SUDHL5 (cell line): Measurements from ENCODE around the gene MXRA7.

DNA sequence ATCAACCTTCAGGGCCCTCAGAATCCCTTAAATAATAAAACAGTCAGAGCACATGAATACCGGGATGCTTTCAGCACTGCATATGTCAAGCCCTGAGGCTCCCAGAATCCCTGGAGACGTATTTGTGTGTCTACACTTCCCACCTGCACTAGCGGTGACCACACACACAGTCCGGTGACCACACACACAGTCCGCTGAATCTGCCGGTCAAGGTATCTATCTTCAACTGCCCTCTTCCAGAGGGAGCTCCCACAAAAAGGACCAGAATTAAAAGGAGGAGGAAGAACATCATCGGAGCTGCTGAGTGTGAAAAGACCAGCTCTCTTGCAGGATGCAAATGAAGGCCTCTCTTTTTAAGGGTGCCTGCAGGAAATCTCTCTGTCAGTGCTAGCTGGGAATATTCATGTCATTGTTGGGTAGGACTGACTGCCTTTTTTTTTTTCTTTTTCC is 8.1 kb downstream of the UBE2O start:
- PRO-cap = no peak

DNA sequence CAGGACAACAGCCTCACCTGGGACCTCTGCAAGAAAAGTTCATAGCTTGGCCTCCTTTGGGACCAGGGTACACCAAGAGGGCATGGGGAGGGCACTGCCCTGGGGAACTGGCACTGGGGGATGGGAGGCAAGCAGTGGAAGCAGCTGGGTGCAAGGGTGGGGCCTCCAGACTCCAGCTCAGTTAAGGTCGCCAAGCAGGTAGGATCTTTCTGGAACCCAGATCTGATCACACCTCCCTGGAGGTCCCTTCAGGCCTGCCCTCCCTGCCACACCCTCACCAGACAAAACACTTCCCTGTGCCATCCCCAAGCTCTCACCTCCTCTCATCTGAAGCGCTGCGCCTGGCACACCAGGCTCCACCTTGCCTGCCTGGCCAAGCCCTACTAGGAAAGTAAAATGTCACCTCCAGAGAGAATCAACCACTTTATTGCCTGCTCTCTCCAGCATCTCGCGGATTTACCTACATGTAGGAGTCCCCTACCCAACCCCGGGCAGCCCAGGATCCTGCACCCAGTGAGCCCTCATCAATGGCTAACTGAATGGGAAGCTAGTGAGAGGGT is 10.7 kb downstream of the RHBDF2 start:
- PRO-cap = no peak

DNA sequence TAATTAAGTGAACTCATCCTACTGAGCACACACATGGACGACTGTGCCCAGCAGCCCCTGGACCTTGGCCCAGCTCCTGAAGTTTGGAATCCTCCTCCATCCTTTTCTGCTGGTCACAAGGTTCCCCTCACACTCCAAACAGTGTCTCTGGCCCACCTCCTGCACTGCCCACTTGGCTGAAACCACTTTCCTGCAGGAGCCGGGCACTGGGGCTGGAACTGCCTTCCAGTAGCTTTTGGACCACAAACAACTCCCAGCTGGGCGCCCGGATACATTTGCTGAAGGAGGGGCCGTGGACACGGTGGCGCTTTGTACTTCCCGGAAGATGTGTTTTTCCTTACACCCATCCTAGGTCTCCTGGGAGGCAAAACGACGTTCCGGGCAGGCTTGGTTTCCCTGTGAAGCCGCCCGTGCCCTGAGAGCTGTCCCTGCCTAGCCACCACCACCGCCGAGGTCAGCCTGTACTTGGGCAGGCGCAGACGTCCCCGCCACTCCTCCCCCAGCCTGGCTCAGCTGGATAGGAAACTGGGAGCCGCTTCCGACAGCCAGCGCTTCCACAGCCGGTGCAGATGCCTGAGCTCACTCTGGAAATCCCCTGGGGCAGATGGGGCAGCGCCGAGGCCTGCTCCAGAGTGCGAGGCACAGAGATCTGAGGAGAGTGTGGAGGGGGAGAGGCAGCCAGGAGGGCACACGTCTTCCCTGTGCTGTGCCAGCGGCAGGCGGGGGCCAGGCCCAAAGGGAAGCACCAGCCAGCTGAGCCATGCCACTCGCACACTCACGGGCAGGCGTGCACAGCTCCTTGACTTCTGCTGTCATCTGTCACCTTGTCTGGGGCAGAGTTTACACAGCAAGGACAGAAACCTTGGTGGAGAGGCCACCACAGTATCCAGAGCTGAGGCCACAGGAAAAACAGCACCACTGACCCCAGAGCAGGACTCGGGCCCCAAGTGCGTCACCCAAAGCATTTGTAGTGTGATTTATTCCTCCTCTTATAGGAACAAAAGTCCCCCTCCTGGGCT is 3.2 kb downstream of the RHBDF2 start:
- PRO-cap = no peak

- PRO-cap = no peak
Observed at GRCh38 chr17:76543625-76544395, 4.0 kb downstream of the PRCD start.

DNA sequence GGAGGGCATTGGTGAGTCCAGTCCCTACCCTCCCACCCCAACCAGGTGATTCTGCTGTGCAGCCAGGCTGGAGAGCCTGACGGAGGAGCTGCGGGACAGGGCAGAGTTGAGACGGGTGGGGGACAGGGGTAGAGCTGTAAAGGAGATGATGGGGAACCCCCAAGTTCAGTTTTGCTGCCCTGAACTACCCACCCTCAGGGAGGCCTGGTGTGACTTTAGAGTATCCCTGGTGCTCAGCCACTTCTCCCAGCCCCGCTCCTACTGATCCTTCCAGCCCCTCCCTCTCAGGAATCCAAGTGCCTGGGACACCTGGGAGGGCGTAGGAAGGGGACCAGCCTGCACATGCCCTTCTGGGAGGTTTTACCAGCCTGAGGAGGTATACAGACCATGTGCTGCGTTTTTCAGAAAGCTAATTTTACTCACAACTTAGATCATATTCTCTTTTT is 4.2 kb downstream of the ST6GALNAC2 start:
- PRO-cap = no peak

DNA sequence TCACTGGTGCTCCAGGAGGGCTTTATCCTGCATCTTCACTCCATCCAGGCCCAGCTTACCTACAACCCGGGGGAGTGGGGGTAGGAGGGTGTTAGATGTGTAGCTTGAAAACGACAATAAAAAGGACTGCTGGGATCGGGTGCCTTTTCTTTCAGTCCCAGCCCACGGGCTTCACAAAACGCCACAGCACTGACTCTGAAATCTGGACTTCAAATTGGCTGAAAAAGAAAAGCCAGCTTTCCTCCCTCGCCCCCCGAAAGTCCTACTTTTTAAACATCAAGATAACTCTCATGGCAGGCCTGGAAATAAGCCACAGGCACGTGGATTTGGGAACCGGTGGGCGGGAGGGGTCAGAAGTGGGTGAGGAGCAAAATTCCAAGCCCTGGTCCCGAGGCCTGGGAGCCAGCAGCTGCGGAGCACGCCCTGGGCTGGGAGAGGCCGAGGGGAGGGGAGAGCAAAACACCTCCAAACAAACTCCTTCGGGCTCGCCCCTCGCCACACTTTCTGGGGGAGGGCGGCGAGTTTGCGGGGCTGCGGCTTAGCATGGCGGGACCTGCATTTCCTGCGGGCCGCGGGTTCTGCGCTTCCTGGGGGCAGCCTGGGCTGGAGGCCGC is 754 bp downstream of the MXRA7 start:
- PRO-cap = no peak

DNA sequence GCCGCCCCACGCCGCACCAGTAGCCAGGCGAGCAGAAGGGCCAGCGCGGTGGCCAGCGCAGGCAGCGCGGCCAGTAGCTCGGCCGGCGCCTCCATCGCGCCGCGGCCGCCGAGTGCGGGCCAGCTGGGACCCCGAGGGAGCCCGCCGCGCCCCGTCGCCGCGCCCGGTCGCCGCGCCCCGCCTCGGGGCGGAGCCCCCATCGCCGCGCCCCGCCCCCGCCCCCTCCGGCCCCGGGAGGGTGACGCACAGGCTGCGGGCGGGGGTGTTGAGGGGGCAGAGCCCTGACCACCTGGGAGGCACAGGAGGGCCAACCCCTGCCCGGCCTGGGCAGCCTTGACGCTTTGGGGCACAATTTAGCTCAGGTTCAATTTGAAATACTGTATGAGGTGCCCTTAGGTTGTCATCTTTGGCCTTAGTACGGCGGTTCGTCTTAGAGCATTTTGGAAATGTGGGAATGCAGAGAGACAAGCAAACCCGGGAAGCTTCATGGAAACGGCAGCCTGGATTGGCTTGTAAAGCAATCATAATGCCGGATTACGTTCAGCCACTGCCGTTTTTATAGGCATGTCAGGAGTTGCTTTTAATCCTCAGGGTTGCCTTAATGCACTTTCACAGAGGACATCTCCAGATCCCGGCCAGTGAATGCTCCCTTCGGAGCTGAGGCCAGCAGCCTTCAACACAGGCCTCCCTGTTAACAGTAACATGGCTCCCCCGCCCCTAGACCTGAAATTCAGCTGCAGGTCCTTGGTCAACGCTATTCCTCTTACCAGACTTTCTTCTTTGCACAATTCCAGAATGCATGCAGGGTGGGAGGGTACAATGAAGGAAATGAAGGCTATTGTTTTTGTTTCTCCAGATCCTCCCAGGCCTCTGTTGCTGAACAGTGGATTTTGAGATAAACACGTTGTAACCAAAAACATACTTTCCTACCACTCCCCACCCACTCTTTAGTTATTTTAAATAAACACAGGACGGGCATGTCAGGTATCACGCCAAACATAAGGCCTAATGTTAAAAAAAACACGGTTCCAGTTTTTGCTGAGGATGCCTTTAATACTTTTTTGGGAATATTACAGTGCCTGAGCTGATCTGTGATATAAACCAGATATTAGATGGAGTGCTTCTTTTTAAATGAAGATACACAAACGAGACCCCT is at the start of gene MXRA7:
Gene MXRA7 (minus strand): TSS at position 114 of the 1,156 bp plus-strand sequence.
- PRO-cap = no peak

DNA sequence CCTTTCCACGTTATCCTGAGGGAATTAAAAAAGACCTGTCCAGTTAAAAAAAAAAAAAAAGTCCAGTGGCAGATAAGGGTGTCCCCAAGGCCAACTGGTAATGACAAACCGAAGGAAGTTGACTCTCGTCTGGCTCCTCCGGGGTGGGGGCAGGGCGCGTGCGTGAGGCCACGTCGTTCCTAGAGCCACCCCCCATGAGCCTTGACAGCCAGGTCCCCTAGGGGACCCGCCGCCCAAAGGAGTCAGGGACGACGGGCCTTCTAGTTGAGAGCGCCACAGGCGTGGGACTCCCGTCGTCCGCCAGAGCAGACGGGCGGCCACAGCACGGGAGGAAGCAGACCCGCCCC is 592 bp downstream of the JMJD6 start:
- PRO-cap = bidirectional peak, plus-strand start at position 245 of the sequence, minus-strand start at position 102 of the sequence

DNA sequence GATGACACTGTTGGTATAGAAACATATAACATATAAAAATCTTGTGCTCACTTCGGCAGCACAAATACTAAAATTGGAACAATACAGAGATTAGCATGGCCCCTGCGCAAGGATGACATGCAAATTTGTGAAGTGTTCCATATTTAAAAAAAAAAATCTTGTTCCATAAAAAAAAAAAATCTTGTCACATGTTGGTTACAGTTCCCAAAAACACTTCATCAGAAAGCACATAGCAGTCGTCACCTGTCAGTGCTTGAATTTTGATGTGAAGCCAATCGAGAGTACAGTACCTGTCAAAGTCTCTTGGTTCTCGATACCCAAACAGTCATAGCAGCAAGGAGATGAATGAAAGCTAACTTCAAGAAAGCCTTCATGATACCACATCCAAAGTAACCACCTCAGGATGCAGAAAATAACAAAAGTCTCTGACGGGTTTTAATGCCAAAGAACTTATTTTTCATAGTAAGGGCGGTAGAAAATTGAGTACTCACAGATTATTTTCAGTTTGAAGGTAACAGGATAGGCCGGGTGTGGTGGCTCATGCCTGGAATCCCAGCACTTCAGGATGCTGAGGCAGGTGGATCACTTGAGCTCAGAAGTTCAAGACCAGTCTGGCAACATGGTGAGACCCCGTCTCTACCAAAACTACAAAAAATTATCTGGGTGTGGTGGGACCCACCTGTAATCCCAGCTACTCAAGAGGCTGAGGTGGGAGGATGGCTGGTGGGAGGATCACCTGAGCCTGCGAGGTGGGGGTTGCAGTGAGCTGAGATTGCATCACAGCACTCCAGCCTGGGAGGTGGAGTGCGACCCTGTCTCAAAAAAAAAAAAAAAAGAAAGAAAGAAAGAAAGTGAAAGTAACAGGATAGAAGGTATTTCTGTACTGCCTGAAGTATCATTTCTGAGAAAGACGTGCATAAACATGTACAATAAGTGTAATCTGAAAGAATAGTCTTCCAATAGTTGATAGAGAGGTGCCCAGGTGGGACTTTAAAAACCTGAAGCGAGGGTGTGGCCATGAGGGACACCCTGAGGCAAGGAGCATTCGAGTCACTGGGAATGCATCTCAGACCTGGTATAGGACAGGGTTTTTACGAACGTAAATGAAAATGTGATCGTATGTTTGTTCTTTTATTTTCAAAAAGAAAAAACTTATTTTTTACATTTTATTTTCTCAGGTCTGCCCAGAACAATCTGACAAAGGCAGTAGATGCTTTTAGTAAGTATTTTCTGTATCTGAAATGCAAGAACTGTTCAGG is 15.4 kb downstream of the MFSD11 start:
- PRO-cap = no peak

GRCh38 chr17:76844606-76845480 is 23.4 kb upstream of the MGAT5B start:
- PRO-cap = no peak

GRCh38 chr17:76885382-76885854 is 17.2 kb downstream of the MGAT5B start:
- PRO-cap = no peak

DNA sequence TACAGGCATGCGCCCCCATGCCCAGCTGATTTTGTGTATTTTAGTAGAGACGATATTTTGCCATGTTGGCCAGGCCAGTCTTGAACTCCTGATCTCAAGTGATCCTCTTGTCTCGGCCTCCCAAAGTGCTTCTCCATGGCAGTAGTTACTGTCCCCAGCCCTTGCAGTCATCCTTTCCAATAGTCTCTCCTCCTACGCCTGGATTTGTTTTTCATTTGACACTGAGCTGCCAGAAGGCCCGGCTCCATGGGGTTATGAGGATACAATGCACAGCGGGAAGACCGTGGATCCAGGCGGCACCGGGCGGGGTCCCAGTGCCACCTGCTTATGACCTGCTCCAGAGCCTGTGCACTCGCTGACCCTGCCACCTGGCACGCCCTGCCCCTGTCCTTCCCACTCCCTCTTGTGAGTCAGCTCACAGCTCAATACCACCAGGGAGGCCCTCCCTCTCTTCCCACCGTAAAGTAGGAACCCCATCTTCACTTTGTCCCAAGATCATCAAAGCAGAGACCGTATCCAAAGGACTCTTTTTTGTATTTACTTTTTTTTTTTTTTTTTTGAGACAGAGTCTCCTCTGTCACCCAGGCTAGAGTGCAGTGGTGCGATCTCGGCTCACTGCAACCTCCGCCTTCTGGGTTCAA is 37.1 kb upstream of the SEC14L1 start:
- PRO-cap = no peak

- PRO-cap = no peak
Observed at GRCh38 chr17:77116196-77116768, 24.5 kb upstream of the SEC14L1 start.

GRCh38 chr17:77126460-77126982 is 14.2 kb upstream of the SEC14L1 start:
- PRO-cap = no peak

GRCh38 chr17:77208299-77208924 is 67.6 kb downstream of the SEC14L1 start:
- PRO-cap = no peak

- PRO-cap = no peak
Observed at GRCh38 chr17:77223690-77224219, 57.5 kb upstream of the SEPTIN9 start.

DNA sequence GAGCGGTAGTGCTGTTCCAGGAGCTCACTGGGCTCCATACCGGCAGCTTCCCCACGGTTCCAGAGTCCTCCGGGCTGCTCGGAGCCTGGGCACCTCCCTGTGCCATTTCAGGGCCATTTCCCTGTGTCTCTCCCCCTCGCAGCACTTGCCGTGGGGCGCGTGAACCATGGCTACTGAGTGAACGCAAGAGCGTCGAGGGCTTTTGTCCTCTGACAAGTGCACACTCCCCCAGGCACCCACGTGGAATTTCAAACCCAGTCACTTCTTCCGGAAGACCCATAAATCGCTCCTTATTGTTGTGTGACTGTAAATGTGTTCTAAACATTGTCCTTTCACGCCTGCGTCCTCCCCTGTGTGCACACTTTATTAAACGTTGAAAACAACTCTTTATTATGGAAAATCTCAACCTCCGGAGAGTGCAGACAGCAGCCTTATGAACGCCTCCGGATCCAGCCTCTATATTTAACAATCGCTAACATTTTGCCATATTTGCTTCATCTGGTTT is 38.8 kb upstream of the SEPTIN9 start:
- PRO-cap = no peak

DNA sequence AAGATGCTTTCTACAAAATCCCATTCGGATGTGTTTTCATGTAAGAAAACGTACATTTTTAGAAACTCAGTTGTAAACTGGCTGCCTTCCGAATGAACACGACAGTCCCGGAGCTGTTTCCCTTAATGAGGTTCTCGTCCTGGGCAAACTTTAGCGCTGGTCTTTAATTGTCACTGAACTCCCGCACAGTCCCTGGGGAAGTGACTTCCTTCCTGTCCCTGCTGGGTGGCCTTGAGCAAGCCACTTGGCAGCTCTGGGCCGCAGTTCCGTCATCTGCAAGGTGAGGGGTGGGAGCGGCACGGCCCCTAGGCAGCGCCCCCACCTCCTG is 41.1 kb downstream of the SEPTIN9 start:
- PRO-cap = no peak

DNA sequence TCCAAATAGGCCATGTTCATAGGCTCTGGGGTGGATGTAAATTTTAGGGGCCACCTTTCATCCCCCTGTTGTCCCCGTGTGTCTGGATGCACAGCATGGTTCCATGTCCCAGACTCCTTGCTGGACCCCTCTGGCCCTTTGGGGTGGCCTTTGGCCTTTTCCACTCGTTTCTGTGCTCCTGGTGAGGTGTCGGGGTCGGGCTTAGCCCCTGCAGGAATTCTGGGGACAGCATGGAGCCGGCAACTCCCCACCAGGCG is 42.9 kb downstream of the SEPTIN9 start:
- PRO-cap = no peak

DNA sequence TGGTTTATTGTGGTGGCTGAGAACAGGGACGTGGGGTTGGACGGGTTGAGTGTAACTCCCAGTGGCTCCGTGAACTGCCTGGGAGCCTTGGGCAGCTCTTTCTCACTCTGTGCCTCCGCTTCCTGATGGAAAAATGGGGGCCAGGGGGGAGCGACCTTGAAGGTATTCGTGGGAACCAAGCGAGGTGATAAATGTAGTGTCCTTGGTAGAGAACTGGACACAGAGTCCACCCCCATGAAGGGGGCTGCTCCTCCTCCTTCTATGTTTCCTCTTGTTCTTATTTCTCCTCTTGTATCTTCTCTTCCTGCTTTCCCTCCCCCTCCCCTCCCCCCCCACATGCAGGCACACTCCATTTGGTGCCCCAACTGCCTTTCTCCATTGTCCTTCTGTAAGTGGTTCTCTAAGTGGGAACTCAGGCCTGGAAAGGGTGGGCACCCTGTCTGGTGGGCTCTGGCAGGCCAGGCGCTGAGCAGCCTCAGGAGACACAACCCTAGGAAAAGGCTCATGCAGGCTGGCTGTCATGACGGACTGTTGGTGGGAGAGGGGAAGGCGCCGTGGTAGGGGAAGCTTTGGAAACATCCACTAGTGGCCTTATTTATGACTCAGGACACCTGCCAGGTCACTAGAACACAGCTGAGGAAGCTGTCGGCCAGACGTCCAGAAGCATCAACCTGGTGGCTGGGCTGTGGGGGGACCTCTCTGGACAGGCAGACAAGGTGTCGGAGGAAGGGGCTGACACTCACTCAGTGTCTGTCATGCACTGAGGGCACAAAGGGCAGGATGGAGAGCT is 75.3 kb downstream of the SEPTIN9 start:
- PRO-cap = no peak